RPMI7951 (cell line): Measurements from ENCODE around the gene DYRK2.

DNA sequence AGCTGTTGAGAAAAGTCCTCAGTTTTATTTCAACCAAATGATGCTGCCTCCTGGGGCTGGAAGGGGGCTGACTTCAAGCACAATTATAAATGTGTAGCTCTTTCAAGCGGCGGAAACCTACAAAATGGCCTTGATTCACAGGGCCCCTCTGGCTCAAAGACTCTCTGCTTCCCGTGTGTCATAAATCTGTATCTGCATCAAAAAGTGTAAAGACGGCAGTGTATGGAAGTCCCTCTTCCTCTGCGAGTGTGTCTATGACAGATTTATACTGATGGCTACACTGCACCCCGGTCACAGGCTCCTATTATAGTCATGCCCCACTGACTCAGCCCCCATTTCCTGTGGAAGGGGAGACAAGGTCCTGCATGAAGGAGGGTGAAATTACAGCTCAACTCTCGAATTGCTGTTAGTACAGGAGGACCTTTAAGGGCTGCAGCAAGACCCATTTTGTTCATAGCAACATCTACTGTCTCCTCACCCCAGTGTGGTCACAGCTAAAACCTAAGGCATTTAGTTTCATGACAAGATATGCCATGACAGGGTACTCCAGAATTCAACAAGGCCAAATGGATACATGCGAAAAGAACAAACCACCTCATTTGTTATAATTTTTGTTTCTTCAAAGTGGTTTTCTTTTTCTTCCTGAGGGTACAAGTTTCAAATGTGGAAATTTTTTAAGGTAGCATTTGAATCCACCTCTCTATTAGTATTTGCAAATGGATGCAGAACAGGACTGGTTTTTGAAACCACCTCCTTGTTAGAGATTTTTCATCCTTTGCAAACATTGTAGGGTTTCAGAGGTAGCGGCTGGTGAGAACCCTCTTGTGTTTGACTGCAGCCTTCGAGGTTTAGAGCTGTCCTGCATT, 68.7 kb downstream of the HMGA2 start:
- RAMPAGE, long total RNA, result no peak

- RAMPAGE, long total RNA, result no peak
These were observed 112.1 kb downstream of the HMGA2 start for GRCh38 chr12:65936325-65936840.

DNA sequence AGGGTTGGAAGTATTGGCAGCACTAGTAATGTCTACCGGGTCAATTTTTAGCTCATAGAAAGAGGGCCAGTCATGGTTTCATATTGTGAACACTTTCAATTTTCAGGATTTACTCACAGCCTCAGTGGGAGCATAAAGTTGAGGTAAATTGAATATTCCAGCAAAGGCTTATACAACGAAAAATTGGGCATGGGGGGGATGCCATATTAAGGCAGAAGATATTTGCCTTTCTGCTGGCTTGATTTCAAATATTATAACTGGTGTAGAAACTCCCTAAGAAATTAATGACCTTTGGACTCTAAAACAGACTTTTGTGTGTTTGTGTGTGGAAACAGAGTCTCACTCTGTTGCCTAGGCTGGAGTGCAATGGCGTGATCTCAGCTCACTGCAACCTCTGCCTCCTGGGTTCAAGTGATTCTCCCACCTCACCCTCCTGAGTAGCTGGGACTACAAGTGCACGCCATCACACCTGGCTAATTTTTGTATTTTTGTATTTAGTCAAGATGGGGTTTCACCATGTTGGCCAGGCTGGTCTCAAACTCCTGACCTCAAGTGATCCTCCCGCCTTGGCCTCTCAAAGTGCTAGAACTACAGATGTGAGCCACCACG, 11.6 kb downstream of the IRAK3 start:
- RAMPAGE, long total RNA, result no peak

DNA sequence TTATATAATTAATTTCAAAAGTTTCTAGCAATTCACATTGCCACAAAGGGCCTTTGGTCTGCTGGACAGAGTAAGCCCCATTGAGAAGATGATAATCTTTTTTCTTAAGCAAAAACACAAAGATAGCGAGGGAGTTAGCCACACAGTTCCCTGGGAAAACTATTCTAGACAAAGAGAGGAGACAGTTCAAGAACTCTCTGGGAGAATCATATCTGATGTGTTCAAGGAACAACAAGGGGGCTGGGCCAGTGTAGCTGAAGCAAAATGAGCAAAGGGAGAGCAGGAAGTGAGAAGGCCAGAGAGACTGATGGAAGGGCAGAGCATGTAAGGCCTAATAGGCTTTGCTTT, 16.3 kb upstream of the HELB start:
- RAMPAGE, long total RNA, result no peak

GRCh38 chr12:67302036-67302662, 33.0 kb downstream of the CAND1 start:
- RAMPAGE, long total RNA, result no peak

DNA sequence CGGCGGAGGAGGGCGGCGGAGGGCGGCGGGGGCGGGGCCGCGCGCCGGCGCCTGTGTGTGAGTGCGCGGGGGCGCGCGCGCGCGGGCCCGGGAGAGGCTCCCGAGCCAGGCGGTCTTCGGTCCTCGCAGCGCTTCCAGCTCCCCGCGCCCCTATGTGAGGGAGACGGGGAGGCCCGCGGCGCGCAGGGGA, at the start of gene DYRK2:
TSS of gene DYRK2 (plus strand) at position 78 of the 190 bp plus-strand sequence.
- RAMPAGE, long total RNA, result no peak

DNA sequence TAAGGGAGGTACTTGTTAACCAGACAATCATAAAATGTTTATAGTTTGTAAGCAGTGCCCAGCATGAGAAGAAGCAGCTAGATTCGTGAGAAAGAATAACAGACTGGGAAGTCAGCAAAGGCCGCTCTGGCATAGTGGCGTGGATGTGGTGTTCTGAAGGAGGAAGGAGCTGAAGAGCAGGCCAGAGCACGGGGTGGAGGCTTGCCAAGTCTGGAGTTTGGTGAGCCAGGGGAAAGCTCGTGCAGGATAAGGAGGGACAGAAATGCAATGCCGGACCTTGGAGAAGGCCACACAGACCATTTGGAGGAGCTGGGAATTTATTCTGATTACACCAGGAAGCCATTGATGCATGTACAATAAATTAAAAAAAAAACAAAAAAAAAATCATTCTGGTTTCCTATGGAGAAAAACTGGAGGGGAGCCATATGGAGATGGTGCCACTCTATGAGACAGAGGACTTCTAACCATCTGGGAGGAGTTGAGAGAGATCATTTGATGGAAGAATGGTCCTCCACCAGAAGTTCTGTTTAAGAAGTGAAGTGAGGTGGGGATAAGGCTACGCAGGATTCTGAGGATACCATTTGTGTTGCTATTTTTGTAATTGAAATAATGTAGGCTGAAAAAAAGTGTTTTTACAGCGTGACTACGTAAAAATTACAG, 19.3 kb downstream of the DYRK2 start:
- RAMPAGE, long total RNA, result no peak

DNA sequence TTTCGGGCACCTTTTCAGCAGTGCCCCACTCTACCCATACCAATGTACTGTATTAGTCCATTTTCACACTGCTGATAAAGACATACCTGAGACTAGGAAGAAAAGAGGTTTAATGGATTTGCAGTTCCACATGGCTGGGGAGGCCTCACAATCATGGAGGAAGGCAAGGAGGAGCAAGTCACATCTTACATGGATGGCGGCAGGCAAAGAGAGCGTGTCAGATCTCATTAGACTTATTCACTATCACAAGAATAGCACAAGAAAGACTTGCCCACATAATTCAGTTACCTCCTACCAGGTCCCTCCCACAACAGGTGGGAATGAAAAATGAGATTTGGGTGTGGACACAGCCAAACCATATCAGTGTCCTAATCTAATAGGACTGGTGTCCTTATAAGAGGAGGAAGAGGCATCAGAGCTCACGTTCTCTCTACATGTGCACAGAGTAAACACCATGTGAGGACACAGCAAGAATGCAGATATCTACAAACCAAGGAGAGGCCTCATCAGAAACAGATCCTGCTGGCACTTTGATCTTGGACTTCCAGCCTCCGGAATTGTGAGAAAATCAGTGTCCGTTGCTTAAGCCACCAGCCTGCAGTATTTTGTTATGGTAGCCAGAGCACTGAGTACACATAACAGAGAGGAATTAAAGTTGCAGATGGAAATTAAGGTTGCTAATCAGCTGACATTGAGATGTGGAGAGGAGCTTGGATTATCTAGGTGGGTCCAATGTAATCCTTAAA, 25.9 kb downstream of the DYRK2 start:
- RAMPAGE, long total RNA, result no peak

GRCh38 chr12:68314978-68315412, 17.2 kb downstream of the MDM1 start:
- RAMPAGE, long total RNA, result no peak

DNA sequence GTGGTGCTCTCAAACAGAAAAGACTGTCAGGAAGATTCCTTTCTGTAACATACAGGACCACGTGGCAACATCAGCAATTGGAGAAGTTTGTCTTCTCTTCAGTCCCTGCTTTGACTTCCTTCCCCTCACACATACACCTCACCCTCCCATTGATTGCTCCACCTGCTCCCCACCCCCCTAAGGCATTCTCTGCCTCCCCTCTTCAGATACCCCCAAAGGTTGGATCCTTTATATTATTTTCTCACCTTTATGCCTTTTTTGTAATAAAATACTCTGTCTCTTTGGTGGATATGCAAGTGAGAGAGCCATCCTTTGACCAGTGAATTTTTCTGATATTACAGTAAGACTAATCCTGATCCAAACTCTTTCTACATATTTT, 36.3 kb upstream of the MDM1 start:
- RAMPAGE, long total RNA, result no peak

GRCh38 chr12:68506696-68507160, 104.0 kb upstream of the RAP1B start:
- RAMPAGE, long total RNA, result no peak

- RAMPAGE, long total RNA, result no peak
These were observed 50.6 kb upstream of the RAP1B start for GRCh38 chr12:68559879-68560801.

DNA sequence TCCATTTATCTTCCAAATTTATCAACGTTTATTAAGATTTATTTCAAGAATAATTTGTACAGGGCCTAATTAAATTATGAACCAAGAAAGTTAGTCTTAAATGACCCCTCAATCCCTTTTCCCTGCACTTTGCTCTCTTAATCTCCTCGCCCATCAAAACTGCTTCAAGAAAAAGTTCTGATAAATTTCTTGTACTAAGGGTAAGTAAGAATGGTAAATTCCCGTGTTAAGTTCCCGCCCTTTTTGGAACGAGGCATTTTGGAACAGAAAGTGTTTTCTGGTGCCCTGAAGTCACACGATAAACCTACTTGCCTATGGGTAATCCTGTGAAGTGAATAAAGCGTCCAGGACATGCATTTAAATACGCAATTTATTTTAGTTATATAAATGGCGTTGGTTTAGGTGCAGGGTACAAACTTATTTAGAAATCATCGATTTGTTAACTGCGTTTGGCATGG, 820 bp upstream of the RAP1B start:
- RAMPAGE, long total RNA, result no peak

DNA sequence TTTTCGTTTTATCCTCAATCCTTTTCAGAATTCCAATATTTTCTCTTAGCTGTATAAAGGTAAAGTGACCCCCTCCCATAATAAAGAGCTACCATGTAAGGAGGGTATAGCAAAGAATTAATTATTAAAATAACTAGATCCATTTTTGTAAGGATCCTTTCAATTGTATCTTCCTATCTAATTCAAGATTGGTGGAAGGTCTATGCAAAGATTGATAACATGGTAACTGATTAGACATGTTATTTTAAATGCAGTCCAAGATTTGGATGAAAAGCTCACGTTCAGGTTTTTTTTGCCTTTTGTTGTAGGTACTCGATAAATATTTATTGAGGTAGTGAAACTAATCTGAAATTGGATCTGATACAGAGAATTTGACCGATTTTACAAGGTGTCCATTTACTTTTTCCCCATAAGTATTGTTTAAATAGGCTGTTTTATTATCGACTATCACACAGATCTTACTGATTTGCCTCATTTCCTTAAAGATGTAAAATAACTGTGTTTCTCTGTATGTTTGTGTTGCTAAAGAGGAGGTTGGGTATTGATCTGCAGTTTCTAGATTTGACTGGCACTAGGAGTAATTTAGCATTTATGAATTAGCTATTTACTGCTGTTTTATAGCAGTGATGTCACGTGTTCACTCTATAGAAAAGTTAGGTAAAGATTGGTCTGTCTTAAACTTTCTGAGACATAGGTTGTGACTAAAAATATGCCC, 3.3 kb downstream of the RAP1B start:
- RAMPAGE, long total RNA, result no peak

DNA sequence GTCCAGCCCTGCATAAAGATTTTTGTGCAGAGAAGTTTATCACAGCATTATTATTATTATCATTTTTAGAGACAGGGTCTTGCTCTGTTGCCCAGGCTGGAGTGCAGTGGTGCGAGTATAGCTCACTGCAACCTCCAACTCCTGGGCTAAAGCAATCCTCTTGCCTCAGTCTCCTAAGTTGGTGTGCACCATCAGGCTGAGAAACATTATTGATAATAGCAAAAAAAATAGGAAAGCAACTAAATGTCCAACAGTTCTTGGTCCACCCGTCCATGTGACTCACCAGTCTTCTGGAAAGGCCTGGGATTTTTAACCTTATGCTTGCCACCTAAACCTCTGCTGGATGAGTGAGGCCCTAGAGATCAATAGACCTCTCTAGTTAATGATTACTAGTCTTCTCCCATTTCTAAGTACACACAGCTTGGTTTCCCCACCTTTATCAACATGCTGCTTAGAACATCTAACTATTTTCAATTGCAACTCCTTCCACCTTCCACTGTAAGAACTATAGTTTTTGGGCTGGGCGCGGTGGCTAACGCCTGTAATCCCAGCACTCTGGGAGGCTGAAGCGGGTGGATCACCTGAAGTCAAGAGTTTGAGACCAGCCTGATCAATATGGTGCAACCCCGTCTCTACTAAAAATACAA, 19.0 kb upstream of the MDM2 start:
- RAMPAGE, long total RNA, result no peak

DNA sequence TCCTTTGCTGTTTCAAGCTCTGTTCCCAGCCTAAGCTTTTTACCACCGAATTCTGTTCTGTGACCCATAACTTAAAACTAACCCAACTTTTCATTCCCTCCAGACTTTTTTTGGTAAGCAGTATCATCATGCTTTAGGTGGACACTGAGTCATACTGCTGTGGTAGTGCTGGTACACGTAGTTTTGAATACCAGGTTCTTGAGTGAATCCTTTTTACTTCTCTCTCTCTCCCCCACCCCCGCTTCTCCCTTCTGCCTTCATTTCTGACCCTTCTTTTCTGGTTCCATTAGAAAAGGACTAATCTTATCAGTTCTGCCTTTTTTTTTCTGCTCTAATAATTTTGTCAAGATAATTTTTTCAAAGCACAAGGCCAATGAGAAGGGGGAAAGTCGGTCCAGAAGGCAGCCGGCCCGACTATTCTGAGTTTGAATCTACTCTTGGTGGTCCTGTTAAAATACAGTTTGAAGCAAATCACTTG, 2.3 kb upstream of the MDM2 start:
- RAMPAGE, long total RNA, result no peak

- RAMPAGE, long total RNA, result no peak
These were observed 1.5 kb upstream of the MDM2 start for GRCh38 chr12:68806444-68806937.

DNA sequence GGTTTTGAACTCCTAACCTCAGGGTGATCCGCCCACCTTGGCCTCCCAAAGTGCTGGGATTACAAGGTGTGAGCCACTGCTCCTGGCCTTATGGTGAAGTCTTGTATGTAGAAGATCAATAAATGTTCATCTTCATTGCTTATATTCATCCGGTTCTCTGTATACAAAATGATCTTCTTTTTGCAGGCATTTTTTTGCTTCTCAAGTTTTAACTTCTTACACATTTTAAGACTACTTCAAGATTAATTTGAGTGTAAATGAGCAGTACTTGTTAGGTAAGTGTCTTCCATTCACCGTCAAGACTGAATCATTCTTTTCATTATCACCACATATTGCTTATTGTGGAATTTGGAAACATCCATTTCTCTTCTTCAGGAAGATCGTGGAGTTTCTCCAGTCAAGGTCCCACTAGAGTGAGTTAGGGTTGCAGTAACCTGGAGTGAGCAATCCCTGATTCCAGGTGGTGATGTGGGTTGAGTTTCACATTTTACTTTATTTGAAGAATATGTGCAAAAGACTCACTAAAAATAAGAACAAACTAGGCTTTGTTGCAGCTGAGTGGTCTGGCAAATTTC, 48.1 kb downstream of the MDM2 start:
- RAMPAGE, long total RNA, result no peak

- RAMPAGE, long total RNA, result no peak
These were observed 868 bp downstream of the CPM start for GRCh38 chr12:68932115-68932491.

DNA sequence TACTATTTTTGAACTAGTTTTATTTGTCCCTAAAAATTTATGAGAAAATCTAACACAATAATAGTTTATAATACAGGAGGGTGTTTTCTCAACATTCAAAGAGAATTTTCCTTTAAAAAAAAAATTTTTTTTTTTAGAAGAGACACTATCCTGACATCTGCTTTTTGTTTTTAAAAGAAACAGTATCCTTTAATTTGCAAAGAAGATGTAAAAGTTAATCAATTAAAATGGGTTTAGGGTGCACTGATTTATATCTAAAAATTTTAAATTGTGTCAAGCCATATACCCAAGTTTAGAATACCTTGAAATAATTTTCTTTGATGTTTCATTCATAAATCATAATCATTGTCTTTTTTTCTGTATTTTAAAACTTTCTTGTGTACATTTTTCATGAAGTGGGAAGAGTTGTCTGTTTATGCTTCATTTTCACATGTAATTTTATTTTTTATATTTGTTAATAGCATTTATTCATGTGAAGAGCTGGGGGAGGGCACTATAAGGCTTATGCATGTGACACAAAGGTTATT, 23.7 kb downstream of the CPSF6 start:
- RAMPAGE, long total RNA, result no peak